Right lobe of liver (tissue), 4 donors: ENCODE results near the genes AK5 and NEXN.

DNA sequence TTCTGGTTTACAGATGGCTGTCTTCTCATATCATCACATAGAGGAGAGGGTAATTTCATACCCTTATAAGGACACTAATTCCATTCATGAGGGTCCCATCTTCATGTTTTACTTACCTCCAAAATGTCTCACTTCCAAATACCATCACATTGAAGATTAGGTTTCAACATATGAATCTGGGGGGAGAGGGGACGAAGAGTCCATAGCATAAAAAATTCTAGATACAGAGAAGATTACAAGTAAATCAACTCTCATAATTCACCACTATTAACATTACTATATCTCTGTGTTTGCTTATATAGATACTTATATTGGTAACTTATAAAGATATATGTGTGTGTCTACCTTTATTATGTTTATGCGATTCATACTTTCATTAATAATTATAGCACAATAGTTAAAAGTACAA is 88.9 kb downstream of the TYW3 start:
- PRO-cap, 4 experiments, result no peak in any of the 4 experiments
- RAMPAGE, long total RNA, 2 experiments, result no peak in any of the 2 experiments

- PRO-cap, 4 experiments, result no peak in any of the 4 experiments
- RAMPAGE, long total RNA, 2 experiments, result no peak in any of the 2 experiments
Measured at GRCh38 chr1:75677456-75677847, 47.1 kb upstream of the ACADM start.

DNA sequence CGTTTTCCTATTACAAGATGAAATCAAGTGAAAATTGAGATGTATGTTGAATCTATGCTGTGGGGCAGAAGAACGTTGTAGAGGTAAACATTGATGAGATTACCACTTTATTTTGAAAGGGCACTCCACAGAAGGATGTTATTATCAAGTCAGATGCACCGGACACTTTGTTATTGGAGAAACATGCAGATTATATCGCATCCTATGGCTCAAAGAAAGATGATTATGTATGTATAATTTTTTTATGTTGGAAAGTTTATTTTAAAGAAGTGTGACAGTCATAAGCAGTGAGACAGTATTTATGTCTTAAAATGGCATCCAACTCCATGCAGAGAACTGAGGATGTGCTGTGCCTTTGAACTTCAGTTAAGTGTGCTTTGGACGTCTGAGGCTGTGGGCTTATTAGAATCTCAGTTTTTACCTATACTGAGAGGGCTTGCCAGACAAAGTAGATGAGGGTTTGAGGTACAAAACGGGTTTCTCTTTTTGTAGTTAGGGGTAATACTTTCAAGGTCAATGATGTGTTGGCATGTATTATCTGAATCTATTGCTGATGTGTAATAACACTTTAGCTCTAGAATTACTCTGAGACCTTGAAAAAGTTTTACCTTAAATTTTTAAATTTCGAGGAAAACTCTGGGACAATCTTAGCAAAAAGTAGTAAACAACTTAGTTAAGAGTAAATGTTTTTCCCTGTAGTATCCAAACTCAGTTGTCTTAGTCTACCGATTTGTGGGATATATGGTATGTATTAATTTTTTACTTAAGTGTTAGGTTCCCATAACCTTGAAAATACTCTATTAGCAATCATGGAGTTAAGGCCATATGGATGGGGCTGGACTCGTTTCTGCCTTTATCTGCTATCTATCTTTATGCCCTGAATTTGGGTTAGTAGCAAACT is 1.6 kb downstream of the RABGGTB start:
- PRO-cap, 4 experiments, result no peak in any of the 4 experiments
- RAMPAGE, long total RNA, 2 experiments, result no peak in any of the 2 experiments

DNA sequence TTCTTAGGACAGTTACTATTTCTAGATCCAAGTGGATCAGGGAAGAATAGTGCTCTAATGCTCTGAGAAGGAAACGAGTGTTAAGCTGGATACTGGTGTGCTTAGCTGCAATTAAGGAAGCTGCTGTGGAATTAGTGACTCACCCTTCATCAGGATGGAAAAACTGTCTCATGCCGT is 179.5 kb downstream of the ST6GALNAC3 start:
- PRO-cap, 4 experiments, result no peak in any of the 4 experiments
- RAMPAGE, long total RNA, 2 experiments, result no peak in any of the 2 experiments

DNA sequence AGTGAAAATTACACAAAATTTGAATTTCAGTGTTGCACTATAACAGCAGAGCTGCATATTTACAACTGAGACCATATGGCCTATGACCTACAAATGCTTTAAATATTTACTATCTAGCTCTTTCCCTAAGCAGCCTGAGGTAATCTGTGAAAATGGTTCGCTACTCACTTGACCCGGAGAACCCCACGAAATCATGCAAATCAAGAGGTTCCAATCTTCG is 90.4 kb downstream of the PIGK start:
- PRO-cap, 4 experiments, result no peak in any of the 4 experiments
- RAMPAGE, long total RNA, 2 experiments, result start-site peak on the plus strand in 1 of 2 experiments, centred at position 119 of the sequence, 86 reads per replicate

- PRO-cap, 4 experiments, result no peak in any of the 4 experiments
- RAMPAGE, long total RNA, 2 experiments, result no peak in any of the 2 experiments
Measured at GRCh38 chr1:77281672-77282288, at the start of gene AK5. Gene AK5, plus strand, starts transcription at chr1:77282019.

DNA sequence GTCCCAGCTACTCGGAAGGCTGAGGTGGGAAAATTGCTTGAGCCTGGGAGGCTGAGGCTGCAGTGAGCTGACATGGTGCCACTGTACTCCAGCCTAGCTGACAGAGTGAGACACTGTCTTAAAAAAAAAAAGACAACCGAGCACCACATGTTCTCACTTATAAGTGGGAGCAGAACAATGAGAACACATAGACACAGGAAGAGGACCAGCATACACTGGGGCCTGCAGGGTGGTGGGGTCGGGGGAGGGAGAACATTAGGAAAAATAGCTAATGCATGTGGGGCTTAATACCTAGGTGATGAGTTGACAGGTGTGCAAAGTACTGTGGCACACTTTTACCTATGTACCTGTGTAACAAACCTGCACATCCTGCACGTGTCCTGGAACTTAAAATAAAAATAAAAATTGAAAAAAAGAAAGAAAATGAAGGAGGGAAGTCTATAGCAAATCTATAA is 27.1 kb downstream of the AK5 start:
- PRO-cap, 4 experiments, result no peak in any of the 4 experiments
- RAMPAGE, long total RNA, 2 experiments, result no peak in any of the 2 experiments

DNA sequence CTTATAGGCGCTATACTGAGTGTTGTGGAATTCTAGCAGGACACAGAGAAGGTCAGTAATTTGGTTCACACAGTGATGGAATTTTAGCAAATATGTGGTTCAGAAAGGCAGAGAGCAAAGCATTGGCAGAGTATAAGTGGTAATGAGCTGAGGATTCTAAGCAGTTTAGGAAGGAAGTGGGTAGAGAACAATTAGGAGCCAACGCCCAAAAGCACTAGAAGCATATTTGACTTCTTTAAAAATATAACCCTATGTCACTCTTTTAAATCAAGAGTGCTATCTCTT is 149.5 kb downstream of the AK5 start:
- PRO-cap, 4 experiments, result no peak in any of the 4 experiments
- RAMPAGE, long total RNA, 2 experiments, result no peak in any of the 2 experiments

DNA sequence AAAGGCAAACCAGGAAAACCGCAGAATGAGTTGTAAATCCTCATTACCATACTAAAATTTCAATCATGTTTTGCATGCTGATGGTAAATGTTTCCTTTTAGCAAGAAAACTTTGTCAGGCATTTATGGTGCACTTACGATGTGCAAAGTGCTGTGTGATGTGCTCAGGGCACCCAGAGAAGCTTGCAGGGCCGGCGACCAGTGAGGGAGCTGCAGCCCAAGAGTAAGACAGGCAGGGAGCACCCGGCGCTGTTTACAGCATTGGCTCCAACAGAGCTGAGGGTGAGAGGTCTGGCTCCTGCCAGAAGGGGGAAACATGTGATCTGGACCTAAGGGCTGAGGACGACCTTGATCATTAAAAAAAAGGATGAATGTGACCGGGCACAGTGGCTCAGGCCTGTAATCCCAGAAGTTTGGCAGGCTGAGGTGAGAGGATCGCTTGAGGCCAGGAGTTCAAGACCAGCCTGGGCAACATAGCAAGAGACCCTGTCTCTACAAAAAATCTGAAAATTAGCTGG is 167.0 kb downstream of the ZZZ3 start:
- PRO-cap, 4 experiments, result no peak in any of the 4 experiments
- RAMPAGE, long total RNA, 2 experiments, result no peak in any of the 2 experiments

DNA sequence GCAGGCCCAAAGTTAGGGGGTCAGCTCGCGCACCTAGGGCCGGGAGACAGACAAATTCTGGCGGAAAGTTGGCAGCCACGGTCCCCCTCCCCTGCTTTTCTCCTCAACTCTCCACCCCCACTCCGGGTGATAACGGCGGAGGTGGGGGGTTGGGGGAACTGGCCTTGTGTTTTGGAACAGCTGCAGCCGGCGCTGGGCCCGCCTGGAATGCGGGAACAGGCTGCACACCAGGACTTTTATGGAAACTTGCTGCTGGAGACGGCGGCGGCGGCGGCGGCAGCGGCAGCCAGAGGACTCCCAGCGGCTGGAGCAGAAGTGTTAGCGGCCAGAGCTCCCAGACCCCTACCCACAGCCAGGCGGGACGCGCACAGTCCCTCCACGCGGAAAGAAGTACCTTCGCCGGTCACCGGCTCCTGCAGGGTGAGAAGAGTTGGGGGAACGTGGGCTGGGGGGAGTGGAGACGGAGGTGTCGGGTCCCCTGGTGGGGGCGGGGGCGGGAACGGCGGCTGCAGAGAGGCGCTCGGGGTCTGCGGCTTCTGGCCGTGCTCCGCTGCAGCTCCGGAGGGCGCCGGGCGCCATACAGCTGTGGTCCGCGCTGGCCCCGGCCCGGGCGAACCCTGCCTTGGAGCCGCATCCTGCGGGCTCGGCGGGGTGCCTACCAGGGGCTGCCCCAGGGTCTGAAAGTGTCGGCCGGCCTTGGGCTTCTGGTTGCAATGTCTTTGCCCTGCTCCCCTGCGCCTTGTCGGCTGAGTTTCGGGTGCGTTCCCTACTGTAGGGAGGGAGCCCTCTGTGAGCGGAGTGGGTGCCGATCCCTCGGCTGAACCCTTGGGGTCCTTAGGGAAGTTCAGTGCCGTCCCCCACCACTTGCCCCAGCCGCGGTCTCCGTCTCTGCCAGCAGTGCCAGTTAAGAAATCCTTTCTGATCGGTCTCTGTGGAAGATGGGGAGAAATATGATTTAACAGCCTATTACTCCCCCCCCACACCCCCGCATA is at the start of gene NEXN:
Gene NEXN, plus strand, starts transcription at position 285 of the 992 bp plus-strand sequence.
- PRO-cap, 4 experiments, result peak in 4 of 4 experiments; most common plus-strand start position 243 of the sequence (in 4); most common minus-strand start position 209 of the sequence (in 4)
- RAMPAGE, long total RNA, 2 experiments, result start-site peak on the plus strand in 2 of 2 experiments, centred at positions 298 to 318 of the sequence, 20 to 308 reads per replicate

GRCh38 chr1:77933172-77933724 is 44.8 kb downstream of the NEXN start:
- PRO-cap, 4 experiments, result no peak in any of the 4 experiments
- RAMPAGE, long total RNA, 2 experiments, result no peak in any of the 2 experiments

- PRO-cap, 4 experiments, result no peak in any of the 4 experiments
- RAMPAGE, long total RNA, 2 experiments, result no peak in any of the 2 experiments
Measured at GRCh38 chr1:77942349-77942793, 36.5 kb downstream of the FUBP1 start.

DNA sequence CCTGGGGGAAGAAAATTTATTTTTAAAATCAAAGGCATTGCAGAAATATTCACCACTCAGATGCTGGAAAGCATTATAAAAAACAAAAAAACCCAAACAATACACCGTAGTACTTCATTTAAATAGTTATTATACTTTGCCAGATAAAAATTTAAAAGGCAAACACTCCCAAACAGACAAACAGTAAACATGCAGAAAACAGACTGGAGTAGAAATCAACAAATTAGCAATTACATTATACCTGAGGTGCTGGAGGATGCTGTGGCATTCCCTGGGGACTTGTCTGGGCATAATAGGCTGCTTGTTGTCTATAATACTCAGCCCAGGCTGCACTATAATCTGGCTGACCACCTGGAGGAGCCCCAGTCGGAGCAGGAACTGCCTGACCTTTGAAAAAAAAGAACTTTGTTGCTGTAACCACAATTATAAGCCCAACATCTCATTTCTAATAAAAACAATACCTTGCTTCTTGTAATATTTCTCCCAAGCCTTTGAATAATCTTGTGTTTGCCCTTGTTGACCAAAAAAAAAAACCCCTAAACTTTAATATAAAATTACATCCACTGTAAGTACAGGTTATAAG is 29.9 kb downstream of the FUBP1 start:
- PRO-cap, 4 experiments, result no peak in any of the 4 experiments
- RAMPAGE, long total RNA, 2 experiments, result no peak in any of the 2 experiments

DNA sequence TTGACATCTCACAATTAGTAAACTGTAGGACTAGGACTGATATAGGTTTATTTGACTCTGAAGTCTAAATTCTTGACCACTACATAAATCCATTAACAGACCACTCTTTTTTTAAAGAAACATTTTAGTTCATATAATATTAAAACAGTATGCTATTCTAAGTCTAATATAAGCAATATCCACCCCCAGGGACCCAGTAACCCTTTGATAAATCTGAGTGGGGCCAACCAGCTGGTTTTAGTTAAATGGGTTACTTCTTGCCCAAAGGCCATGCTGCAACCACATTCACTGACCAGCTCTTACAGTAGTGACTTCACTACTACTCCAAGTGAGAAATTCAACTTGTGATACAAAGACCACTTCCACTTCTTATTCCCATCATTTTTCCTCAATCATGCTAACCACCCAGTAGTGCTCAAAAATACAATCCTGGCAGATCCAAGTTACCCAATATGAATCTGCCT is 20.5 kb downstream of the FUBP1 start:
- PRO-cap, 4 experiments, result no peak in any of the 4 experiments
- RAMPAGE, long total RNA, 2 experiments, result no peak in any of the 2 experiments

DNA sequence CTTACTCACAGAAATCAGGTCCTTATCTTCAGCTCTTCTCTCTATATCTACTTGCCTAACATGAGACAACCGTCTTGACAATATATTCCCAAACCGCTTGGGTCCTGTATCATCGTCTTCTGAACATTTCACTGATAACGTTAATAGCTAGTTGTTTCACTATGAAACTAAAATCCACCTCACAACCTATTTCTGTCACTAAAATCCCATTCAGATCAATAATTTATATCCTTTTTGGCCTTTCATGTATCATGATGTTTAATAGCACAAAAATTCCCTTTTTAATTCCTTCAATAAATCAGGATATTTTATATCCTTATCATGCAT is 18.1 kb downstream of the FUBP1 start:
- PRO-cap, 4 experiments, result no peak in any of the 4 experiments
- RAMPAGE, long total RNA, 2 experiments, result no peak in any of the 2 experiments

DNA sequence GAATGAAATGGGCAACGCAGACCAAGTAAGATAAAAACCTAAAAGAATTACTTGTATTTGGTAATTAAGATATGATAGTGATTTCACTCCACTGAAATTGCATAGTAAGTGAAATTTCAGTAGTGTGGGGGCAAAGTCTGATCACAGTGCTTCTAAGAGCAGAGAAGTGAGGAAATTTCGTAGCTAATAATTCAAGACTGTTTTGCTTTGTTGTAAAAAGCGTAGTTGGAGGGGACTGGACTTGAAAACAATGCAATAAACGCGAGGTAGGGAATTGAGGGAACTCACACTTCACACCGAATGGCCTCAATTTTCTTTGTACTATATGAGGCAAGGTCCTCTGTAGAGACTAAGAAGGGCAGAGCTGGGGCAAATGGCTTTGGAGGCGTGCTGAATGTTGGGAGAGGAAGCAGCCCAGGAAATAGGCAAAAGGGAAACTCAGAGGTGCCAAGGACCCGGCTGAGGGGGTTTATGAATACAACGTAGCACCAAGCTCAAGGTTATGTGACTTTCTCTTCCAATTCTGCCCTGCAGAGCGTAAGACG is 624 bp upstream of the GIPC2 start:
- PRO-cap, 4 experiments, result peak in 2 of 4 experiments; most common plus-strand start position 122 of the sequence (in 1); most common minus-strand start position 249 of the sequence (in 1)
- RAMPAGE, long total RNA, 2 experiments, result no peak in any of the 2 experiments

GRCh38 chr1:78045615-78045701 is 308 bp upstream of the GIPC2 start:
- PRO-cap, 4 experiments, result no peak in any of the 4 experiments
- RAMPAGE, long total RNA, 2 experiments, result no peak in any of the 2 experiments

DNA sequence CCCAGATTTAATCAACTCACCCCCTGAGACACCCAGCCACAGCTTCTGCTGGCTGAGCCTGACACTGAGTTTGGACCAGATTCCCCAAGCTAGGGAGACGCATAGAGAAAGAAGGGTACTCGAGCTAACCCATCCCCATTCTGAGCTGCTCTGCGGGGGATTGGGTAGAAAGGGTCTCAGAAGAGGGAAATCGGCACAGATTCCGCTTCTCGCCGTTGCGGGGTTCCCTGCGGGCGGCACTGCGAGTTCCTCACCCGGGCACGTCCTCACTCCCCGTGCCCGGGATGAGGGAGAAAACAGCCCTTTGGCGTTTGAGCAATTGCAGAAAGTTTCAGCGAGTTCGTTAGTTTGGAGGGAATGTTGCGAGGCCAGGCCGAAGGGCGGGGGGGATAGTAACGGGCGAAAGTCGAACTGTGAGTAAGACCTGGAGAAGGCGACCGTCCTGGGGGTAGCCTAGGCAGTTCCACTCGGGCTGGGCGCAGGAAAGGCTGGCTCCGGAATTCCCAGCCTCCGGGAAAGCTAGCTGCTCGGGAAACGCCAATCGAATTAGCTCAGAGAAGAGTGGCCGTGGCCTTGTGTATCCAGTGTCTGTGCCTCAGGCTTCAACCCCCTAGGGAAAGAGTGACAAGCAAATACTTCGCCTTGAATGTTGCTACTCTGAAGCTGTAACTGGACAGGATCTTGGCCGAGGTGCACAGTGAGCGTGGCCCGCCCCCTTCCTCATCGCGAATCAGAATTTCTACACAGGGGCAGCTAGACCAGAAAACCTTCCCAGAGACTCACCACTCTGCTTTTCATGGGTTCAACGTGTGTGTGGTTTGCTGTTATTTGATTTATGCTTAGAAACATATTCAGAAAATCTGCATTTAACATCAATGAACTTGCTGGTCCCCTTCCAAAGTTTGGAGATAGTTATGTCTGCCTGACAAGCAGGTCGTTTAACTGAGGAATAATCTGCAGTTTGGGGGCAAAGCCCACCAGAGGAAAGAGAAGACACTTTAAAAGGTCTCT is 819 bp downstream of the PTGFR start:
- PRO-cap, 4 experiments, result peak in 1 of 4 experiments; most common plus-strand start position 170 of the sequence (in 1); most common minus-strand start position 268 of the sequence (in 1)
- RAMPAGE, long total RNA, 2 experiments, result no peak in any of the 2 experiments

- PRO-cap, 4 experiments, result no peak in any of the 4 experiments
- RAMPAGE, long total RNA, 2 experiments, result no peak in any of the 2 experiments
Measured at GRCh38 chr1:79188143-79188881, 181.8 kb upstream of the ADGRL4 start.

GRCh38 chr1:81432143-81432459 is 368.6 kb upstream of the ADGRL2 start:
- PRO-cap, 4 experiments, result no peak in any of the 4 experiments
- RAMPAGE, long total RNA, 2 experiments, result no peak in any of the 2 experiments